Caco-2 (cell line): Measurements from ENCODE around the gene GPC5.

DNA sequence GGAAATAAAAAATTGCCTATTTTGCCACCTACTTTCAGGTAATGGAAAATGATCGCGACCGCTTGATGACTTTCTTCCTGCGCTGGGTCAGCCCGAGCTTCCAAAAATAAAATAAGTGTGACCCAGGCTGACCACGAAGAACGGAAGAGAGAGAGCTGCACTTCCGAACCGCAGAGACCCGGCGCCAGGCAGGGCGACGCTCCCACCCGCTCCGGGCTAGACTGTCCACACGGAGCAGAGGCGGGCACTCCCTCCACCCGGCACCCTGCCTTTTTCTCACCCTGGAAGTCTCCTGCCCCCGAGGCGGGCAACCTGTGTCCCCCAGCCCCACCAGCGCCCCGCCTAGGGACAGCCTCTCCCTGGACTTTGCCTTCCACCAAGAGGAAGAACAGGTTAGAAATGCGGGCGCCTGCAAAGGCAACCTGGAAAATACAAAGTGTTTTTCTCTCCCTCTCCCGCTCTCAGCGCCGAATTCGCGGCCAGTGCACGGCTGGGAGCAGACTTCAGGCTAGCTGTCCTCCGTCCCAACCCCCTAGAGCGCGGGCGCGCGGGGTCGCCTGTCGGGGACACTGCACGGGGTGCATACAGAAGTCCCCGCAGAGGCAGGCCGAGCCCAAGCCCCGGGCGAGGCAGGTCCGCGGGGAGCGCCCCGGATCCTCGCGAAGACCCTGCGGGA, 962 bp downstream of the SPRY2 start:
- PRO-cap = bidirectional peak, plus-strand start at position 470 of the sequence, minus-strand start at position 278 of the sequence
- RRBS = 2% methylated on average over 8 of the region's 50 CpGs

DNA sequence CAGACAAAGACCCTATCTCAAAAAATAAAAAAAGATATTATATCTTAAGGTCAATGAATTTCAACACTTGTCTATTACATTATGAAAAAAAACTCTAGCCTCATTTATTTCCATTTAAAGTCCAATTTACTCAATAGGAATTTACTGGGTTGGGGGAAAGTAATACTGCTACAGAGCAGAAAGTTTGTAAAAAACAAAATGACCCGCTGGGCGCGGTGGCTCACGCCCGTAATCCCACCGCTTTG, 745.8 kb downstream of the SLITRK1 start:
- PRO-cap = no peak
- RRBS = no CpG with 5 or more reads among the region's 6 CpGs

DNA sequence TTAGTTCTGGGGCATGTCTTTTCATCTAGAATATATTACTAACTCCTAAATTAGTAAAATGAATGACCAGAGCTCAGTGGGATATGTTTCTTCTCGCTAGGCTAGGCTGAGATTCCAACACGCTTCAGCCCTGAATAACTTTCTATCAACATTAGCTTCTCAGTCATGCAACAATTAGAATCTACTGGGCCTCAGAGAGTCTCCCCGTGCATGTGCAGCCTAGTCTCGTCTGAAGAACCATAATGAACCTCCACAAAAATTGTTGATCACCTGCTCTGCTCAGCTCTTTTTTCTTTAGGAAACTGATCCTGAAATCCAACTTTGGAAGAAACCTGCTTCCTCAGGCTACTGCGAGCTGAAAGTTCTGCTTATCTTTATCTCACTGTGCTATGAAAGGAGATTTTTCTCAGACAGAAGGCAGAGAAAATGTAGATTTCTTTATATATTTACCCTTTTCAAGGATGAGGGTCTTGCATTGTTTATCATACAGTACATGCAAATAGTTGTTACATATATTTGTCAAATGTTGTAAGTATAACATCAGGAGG, 327.5 kb downstream of the SLITRK1 start:
- PRO-cap = no peak
- RRBS = no CpG with 5 or more reads among the region's 5 CpGs

GRCh38 chr13:83878996-83879372, 3.3 kb downstream of the SLITRK1 start:
- PRO-cap = no peak
- RRBS = no CpG with 5 or more reads among the region's 16 CpGs

- PRO-cap = no peak
- RRBS = no CpG with 5 or more reads among the region's 1 CpG
These were observed 154.4 kb upstream of the SLITRK5 start for GRCh38 chr13:87516764-87517104.

DNA sequence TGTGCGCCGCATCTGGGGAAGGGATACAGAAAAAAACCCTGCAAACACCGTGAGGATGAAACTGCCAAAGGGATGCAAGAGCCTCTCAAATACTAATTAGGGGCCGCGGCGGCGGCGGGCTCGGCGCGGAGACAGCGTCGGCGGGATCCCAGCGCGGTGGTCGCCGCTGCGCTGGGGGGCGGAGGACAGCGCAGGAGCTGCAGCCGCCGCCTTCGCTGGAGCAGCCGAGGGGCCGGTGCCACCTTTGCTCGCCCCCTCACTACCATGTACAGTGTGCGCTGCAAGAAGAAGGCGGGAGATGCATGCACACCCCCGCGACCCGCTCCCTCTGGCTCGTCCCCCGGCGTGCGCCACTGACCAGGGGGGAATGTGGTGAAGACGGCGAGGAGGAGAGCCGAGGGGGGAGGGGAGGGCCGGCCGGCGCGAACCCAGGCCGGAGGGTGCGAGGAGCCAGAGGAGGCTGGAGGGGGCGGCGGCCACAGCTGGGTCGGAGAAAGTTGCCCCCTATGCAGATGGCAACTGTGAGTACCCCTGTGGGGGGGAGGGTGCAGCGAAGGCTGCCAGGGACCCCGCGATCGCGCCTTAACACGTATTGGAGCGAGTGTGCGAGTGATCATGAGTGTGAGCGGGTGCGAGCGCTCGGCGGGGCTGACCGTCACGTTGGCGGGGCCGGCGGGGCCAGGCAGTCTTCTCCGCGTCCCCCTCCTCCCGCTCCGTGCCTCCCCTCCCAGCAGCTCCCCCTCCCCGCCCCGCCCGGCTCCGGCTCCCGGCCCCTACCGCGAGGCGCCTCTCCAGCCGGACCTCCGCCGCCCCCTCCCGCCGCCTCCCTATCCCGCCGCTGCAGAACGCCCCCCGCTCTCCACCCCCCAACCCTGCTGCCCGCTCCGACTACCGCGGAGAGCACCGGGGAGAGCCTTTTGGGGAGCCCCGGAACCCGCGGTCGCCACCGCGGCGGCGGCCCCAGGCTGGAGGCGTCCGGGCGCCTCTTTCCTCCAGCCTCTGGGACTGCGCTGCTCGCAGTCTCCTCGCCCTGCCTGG, 837 bp downstream of the SLITRK5 start:
- PRO-cap = no peak
- RRBS = 92% methylated on average over 33 of the region's 106 CpGs

DNA sequence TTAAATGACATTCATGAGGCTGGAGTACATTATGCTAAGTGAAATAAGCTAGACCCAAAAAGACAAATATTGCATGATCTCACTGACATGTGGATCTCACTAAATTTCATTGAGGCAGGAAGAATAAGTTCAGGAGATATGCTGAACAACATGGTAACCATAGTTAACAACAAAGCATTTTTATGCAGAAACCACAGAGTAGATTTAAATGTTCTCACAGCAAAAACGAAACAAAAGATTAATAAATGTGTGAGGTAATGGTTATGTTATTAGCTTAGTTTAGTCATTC, 765.7 kb downstream of the SLITRK5 start:
- PRO-cap = no peak
- RRBS = no CpG with 5 or more reads among the region's 1 CpG

DNA sequence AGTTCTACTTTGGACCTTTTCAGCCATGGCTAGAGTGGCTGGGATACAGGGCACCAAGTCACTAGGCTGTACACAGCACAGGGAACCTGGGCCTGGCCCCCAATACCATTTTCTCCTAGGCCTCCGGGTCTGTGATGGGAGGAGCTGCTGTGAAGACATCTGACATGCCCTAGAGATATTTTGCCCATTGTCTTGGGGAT, 1747.9 kb upstream of the GPC5 start:
- PRO-cap = no peak
- RRBS = no CpG with 5 or more reads among the region's 1 CpG

DNA sequence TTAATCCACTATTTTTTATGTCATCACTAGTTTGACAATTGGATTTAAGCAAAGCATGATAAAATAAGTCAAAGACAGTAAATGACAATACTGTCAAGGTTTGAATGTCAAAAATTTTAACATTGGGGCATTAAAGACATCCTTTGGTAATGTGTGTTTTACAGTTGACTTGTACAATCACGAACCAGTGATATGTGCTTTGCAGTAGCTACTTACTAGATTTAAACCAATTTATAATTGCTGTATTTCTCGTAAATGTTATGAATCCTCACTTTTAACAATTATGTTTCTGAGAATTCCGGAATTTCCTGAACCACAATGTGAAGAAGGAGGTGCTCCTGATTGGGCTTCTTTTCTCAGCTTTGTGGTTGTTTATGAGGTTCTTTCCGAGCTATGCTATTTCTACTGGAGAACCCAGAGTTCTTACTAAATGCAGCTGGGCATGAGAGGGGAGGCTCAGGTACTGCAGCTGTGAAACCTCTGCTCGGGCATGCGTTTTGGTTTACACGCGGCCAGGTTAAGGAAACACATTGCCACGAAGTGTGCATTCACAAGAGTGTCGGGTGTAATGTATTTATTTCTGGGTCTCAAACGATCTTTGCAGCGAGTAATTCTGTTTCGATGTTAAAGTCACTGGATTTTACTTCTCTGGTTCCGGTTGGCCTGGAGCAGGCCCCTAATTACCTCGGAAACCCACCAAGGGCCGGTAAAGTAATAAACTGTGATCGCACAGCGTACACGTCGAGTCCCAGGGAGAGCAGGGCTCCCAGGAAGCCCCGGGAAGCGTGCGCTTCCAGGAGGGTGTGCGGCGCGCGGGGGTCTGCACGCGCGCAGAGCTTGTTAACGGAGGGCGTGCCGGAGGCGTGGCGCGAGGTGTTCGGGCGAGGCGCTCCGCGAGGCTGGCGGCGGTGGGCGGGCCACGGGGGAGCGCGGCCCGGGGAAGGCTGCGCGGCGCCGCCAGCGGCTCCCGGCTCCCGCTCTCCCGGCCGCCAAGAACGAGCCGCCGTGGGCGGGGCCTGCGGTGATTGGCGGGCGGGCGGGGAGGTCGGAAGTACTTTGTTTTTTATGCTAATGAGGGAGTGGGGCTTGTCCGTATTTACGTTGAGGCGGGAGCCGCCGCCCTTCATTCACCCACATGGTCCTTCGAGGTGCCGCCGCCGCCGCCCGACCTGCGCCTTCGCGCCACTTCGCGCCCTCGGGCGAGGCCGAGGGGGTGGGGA, 51.4 kb upstream of the GPC5 start:
- PRO-cap = bidirectional peak, plus-strand start at position 1,126 of the sequence, minus-strand start at position 997 of the sequence
- RRBS = 3% methylated on average over 30 of the region's 85 CpGs

- PRO-cap = no peak
- RRBS = no CpG with 5 or more reads among the region's 4 CpGs
These were observed 38.3 kb upstream of the GPC5 start for GRCh38 chr13:91359816-91360800.

DNA sequence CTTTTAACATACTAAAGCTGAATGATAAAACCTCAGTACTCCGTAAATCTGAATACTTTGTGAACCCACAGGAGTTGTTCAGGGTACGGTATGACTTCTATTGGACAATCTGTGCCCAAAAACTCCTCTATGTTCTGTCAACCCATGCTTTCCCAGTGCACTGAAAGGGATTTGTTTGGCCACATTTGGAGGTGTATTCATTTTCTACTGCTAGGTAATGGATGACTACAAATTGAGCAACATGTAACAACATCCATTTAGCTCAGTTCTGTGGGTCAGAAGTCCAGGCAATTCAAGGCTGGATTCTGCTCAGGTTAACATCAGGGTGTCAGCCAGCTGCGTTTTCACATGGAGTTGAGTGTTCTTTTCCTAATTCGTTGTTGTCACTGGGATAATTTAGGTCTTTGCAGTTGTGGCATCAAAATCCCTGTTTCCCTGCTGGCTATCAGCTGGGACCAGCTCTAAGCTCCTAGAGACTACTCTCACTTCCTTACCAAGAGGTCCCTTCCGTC, 25.6 kb upstream of the GPC5 start:
- PRO-cap = no peak
- RRBS = no CpG with 5 or more reads among the region's 5 CpGs

DNA sequence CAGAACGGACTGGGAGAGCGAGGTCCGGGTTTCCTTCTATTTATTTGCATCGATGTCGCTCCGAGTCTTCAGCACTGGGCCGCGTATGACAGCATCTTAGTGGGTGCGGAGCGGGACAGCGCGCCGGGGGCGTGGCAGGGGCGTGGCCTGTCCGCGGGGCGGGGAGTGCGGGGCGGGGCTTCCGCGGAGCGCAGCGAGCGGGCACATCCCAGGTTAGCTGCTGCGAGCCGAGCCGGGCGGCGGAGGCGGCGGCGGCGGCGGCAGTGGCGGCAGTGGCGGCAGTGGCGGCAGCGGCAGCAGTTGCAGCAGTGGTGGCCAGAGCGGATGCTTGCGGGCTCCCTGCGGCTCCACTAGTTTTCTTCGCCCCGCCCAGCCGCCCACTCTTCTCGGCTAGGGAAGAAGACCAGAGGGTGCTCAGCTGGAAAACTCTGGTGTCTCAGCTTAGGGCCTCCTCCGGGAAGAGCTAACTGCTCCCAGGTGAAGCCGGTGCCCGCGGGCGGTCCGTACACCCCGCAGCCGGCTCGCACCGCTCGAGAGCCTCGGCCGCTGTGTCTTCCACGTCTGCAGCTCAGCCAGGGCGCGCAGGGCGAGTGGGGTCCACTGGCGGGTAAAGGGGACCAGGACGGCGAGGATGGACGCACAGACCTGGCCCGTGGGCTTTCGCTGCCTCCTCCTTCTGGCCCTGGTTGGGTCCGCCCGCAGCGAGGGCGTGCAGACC, at the start of gene GPC5:
TSS of gene GPC5 (plus strand) at position 206 of the 718 bp plus-strand sequence.
- PRO-cap = bidirectional peak, plus-strand start at position 272 of the sequence, minus-strand start at position 87 of the sequence
- RRBS = 5% methylated on average over 15 of the region's 73 CpGs

DNA sequence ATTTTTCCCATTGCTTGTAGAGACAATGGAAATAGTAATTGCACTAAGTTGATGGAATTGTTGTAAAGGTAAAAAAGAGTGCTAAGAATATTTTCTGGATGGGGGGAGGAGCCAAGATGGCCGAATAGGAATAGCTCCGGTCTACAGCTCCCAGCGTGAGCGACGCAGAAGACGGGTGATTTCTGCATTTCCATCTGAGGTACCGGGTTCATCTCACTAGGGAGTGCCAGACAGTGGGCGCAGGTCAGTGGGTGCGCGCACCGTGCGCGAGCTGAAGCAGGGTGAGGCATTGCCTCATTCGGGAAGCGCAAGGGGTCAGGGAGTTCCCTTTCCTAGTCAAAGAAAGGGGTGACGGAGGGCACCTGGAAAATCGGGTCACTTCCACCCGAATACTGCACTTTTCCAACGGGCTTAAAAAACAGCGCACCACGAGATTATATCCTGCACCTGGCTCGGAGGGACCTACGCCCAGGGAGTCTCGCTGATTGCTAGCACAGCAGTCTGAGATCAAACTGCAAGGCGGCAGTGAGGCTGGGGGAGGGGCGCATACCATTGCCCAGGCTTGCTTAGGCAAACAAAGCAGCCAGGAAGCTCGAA, 474.1 kb upstream of the GPC6 start:
- PRO-cap = unidirectional peak, plus-strand start at position 297 of the sequence
- RRBS = no CpG with 5 or more reads among the region's 27 CpGs

GRCh38 chr13:92806302-92806736, 420.3 kb upstream of the GPC6 start:
- PRO-cap = no peak
- RRBS = no CpG with 5 or more reads among the region's 4 CpGs

- PRO-cap = no peak
- RRBS = no CpG with 5 or more reads among the region's 4 CpGs
These were observed 114.9 kb downstream of the GPC6 start for GRCh38 chr13:93341482-93341842.

DNA sequence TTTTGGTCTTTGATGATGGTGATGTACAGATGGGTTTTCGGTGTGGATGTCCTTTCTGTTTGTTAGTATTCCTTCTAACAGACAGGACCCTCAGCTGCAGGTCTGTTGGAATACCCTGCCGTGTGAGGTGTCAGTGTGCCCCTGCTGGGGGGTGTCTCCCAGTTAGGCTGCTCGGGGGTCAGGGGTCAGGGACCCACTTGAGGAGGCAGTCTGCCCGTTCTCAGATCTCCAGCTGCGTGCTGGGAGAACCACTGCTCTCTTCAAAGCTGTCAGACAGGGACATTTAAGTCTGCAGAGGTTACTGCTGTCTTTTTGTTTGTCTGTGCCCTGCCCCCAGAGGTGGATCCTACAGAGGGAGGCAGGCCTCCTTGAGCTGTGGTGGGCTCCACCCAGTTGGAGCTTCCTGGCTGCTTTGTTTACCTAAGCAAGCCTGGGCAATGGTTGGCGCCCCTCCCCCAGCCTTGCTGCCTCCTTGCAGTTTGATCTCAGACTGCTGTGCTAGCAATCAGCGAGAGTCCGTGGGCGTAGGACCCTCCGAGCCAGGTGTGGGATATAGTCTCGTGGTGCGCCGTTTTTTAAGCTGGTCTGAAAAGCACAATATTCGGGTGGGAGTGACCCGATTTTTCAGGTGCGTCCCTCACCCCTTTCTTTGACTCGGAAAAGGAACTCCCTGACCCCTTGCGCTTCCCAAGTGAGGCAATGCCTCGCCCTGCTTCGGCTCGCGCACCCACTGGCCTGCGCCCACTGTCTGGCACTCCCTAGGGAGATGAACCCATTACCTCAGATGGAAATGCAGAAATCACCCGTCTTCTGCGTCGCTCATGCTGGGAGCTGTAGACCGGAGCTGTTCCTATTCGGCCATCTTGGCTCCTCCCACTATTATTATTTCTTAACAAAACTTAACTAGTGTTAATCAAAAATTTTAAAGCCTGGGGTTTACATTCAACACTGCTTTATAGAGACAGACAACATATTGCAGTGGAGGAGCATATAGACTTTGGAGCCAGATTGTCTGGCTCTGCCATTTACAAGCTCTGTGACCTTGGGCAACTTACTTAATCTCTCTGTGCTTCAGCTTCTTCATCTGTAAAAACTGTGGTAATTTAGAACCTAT, 269.4 kb downstream of the GPC6 start:
- PRO-cap = no peak
- RRBS = no CpG with 5 or more reads among the region's 28 CpGs

GRCh38 chr13:94154323-94154676, 325.2 kb downstream of the DCT start:
- PRO-cap = no peak
- RRBS = no CpG with 5 or more reads among the region's 2 CpGs

- PRO-cap = no peak
- RRBS = no CpG with 5 or more reads among the region's 5 CpGs
These were observed 175.9 kb downstream of the DCT start for GRCh38 chr13:94303524-94304106.

DNA sequence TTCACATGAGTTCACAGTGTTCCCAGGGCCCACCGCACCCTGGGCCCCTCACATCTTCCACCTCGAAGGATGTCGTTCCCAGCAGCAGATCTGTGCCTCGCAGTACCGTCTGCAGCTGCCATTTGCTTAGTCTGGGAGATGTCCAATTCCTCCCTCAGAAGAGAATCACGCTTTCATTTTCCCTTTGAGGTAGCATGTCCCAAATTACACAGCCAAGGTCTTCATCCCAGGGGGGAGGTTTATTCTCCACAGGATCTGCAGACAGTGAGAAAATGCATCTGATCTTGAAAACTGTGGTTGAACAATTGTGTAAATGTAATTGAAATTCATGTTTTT, 150.2 kb downstream of the DCT start:
- PRO-cap = no peak
- RRBS = no CpG with 5 or more reads among the region's 6 CpGs

- PRO-cap = no peak
- RRBS = no CpG with 5 or more reads among the region's 7 CpGs
These were observed 136.2 kb downstream of the DCT start for GRCh38 chr13:94343332-94343729.